ENCODE measurements around the gene PRXL2B.

GRCh38 chr1:2230017-2230799 lies 2.1 kb downstream of the SKI start:
- RRBS, 2 experiments, result 25 to 89% methylated on average over 2 of the region's 27 CpGs

GRCh38 chr1:2254041-2254931 lies 26.2 kb downstream of the SKI start:
- RRBS, 2 experiments, result no CpG with 5 or more reads among the region's 27 CpGs

GRCh38 chr1:2304786-2305590 lies 76.9 kb downstream of the SKI start:
- RRBS, 2 experiments, result no CpG with 5 or more reads among the region's 43 CpGs

- RRBS, 2 experiments, result no CpG with 5 or more reads among the region's 28 CpGs
Measured at GRCh38 chr1:2334734-2335259, 56.6 kb downstream of the MORN1 start.

GRCh38 chr1:2404005-2405302 lies 7.9 kb downstream of the PEX10 start:
- RRBS, 2 experiments, result no CpG with 5 or more reads among the region's 51 CpGs

- RRBS, 2 experiments, result no CpG with 5 or more reads among the region's 19 CpGs
Measured at GRCh38 chr1:2416212-2416895, 4.0 kb upstream of the PEX10 start.

DNA sequence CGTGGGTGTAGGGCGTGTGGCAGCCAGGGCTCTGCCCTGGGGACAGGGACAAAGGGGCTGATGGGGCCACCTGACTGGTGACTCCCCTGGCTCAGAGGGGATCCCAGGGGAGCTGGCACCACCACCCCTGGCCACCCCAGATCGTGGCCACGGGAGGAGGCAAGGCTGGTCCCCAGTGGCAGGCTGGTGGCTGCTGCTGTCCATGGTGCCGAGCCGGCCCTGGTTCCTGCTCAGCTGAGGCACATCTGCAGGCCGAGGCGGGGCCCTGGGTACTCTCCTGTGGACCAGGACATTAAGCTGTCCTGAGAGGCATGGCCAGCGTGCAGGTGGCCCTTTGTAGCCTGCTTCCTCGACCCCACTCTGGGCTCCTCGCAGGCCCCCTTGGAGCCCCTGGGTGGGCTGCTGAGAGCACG lies 6.5 kb downstream of the PLCH2 start:
- RRBS, 2 experiments, result no CpG with 5 or more reads among the region's 12 CpGs

GRCh38 chr1:2528656-2529072 lies 1.4 kb downstream of the HES5 start:
- RRBS, 2 experiments, result no CpG with 5 or more reads among the region's 18 CpGs

GRCh38 chr1:2541438-2542155 lies 11.5 kb upstream of the HES5 start:
- RRBS, 2 experiments, result no CpG with 5 or more reads among the region's 22 CpGs

DNA sequence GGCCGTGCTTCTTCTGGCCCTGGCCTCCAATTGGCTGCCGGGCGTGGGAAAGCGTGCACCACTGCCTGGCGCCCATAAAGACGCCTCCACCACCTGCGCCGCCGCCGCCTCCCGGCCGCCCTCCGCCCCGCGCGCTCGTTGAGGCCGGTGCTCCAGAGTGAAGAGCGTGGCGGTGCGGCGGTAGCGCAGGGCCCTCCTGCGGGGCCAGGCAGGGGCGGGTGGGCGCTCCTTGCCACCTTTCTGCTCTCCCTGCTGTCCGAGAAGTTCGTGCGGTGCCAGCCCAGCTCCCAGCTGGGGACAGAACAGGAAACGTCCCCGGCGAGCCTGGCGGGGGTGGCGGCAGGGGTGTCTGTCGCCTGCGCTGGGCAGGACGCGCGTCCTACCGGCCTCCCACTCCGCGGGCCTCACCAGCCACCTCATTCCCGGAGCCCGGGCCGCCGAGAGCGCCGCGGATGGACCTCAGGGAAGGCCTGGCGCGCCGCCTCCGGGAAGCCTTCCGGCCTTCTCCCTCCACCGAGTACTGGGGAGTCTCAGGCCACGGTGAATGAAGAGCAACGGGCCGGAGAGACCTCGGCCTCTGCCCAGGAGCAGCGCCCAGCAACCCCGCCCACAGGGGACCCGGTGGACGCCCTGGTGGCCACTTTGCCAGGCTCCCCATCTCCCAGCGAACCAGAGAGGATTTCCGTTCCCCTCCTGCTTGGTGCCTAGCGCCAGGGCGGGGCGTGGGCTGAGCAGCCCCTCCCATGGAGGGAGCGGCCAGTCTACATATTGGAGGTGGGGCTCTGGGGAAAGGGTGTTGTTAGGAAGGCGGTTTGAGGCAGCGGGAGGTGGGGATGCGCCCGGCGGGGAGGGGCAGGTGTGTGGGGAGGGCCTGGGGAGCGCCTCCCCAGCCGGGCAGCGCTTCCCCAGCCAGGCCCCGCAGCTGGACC lies 9.6 kb upstream of the TNFRSF14 start:
- RRBS, 2 experiments, result under 1 to 1% methylated on average over 46 to 49 of the region's 78 CpGs

DNA sequence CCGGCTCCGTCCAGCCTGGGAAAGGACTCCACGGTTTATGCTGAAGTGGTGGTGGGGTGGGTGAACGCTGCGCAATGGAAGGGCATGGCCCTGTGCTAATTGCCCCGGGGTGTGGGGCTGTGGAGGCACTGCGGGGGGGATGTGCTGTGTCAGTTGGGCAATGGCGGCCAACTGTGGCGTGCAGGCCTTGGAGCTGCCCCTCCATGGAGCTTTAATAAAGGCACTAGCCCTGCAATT lies 9.0 kb upstream of the TNFRSF14 start:
- RRBS, 2 experiments, result 1 to 3% methylated on average over 4 of the region's 9 CpGs

GRCh38 chr1:2586154-2587218 lies at the start of gene PRXL2B:
TSS of gene PRXL2B (plus strand) at chr1:2586777.
- RRBS, 2 experiments, result 1 to 2% methylated on average over 41 to 42 of the region's 122 CpGs

- RRBS, 2 experiments, result no CpG with 5 or more reads among the region's 6 CpGs
Measured at GRCh38 chr1:2813873-2814148, 12.3 kb upstream of the TTC34 start.

DNA sequence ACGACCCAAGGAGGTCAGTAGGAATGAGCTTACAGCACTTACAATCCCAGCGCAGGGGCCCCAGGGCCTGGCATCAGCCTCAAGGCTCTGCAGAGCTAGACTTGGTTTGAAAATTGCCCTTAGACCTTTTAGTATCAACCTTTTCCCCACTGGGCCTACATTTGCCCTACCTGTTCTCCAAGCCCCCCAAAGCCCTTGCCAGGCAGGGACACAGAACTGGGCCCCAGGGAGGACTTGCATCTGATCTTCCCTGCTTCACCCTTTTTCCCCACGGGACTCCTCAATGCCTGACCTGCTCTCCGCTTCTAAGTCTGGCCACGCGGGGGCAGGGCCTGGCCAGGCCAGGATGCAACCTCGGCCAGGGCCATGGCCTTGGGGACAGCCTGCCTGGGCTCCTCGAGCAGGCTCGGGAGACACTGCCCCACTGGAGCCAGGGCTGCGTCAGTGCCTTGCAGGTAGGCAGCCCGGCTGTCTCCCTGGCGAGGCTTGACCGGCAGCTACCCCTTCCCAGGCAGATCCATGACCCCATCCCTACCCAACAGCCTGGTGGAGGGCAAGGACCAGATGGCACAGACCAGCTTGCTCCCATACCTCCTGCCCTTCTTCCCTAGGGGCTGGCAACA lies 2.9 kb upstream of the PRDM16 start:
- RRBS, 2 experiments, result no CpG with 5 or more reads among the region's 13 CpGs

DNA sequence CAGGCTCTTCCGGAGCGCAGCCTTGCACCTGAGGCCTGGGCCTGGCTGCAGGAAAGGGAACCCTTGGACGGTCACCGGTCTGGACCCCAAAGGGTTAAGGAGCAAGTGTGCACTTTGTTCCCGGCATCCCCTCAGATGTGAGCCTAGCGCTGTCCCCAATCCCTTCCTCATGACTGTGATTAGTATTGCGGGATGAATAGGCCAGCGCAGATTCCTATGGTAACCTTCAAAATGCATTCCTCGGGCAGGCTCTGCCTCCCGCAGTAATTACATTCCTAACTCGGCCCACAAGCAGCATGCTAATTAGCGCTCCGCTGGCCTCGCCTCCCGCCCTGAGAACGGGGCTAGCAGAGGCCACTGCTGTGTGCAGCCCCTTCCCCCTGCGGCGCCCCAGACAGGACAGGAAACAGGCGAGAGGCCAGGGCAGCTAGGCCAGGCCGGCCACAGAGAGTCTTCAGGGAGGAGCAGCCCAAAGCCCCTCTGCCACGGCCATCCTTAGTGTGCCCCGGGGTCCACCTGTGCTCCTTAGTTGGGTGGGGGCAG lies 36.5 kb downstream of the PRDM16 start:
- RRBS, 2 experiments, result 40 to 51% methylated on average over 7 of the region's 22 CpGs

GRCh38 chr1:3174806-3175327 lies 105.9 kb downstream of the PRDM16 start:
- RRBS, 2 experiments, result 92 to 95% methylated on average over 2 of the region's 17 CpGs

DNA sequence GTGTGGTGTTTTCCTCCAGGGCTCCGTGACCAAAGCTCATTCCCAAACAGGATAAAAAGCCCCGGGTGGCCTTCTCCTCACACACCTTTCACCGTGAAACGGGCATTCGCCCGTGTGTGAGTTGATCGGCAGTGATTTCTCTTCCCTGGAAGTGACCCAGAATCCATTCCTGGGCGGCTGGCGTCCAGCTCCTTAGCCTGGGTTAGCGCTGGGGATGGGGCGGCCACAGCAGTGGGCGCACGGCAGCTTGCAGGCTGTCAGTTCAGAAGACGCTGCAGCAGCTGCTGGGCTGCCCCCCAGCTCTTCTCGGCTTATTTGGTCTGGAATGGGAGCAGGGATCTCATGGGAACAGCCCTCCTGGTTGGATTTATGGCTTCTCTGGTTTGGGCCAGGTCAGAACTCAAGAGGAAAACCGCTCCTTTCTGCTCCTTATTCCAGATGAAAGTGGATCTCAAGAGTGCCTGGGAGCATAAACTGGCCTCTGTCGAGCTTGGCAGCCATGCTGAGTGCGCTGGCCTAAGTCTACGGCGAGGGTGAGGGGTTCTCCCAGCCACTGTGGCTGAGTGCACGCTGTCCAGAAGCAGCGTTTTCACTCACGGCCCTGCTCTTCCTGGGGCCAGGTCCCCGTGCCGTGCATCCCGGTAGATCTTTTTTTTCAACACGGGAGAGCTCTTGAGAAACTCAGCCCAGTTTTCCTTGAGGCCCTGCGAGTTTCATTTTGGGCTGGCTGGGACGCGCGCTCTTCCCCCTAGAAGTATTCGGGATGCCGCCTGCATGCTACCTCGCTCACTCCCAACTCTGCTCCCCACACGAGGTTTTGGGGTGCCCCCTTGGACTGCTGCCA lies 148.3 kb downstream of the PRDM16 start:
- RRBS, 2 experiments, result no CpG with 5 or more reads among the region's 35 CpGs

DNA sequence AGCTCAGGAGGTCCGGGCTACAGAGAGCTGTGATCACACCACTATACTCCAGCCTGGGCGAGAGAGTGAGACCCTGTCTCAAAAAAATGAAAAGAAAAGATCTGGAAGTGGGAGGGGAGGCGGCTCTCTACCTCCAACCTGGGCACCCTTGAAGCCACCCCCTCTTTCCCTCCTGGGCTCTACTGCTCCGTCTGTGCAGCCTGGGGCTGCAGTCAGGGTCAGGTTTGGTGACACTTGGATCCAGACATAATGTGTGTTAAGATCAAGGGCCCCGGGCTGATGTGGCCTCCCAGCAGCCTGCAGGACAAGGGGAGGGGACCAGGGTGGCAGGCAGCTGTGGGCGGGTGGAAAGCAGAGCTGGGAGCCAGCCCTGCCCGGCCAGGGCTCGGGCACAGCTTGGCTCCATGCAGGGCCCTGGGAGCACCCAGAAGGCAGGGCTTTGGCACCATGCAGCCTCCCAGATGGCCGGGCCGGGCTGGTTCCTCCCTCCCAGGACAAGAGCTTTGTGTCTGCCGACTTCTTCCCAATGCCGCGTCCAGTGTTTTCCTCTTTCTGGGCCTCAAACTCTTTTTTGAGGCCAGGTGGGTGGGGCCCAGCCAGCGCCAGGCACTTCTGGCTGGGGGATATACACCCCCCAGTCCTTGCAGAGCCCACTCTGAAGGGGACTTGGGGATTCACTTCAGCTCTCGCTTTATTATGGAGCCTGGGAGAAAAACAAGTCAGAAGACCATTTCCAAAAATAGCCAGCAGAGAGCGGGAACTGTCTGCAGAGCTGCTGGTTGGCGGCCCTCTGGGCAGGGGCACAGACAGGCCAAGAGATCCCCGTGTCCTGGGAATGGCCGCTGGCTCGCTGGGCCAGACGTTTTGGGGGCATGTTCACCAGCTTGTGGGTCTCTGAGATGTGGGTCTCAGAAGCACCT lies 104.0 kb upstream of the ARHGEF16 start:
- RRBS, 2 experiments, result 87% methylated on average over 3 of the region's 21 CpGs; no CpG with 5 or more reads in 1 of the 2 experiments

- RRBS, 2 experiments, result 70 to 72% methylated on average over 2 of the region's 14 CpGs
Measured at GRCh38 chr1:3458148-3458842, 3.8 kb downstream of the ARHGEF16 start.

DNA sequence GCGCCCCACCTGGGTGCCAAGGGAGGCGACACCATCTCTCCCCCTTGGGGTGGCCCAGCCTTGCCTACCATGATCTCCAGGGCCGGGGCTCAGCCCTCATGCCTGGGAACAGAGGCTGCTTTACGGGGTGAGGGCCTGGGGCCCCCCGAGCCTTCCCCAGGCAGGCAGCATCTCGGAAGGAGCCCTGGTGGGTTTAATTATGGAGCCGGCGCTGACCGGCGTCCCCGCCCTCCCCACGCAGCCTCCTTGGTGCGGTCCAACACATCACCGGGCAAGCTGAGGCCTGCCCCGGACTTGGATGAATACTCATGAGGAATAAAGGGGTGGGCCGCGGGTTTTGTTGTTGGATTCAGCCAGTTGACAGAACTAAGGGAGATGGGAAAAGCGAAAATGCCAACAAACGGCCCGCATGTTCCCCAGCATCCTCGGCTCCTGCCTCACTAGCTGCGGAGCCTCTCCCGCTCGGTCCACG lies 38.0 kb downstream of the TP73 start:
- RRBS, 2 experiments, result 93 to 96% methylated on average over 6 of the region's 25 CpGs

All from NT2/D1 (cell line).